Esophagus muscularis mucosa (tissue), 4 donors: ENCODE results near the genes MITF and GPR27.

GRCh38 chr3:69256019-69256416 lies 129.9 kb downstream of the FRMD4B start:
- PRO-cap, result no peak
- RAMPAGE, long total RNA, 4 experiments, result no peak in any of the 4 experiments

DNA sequence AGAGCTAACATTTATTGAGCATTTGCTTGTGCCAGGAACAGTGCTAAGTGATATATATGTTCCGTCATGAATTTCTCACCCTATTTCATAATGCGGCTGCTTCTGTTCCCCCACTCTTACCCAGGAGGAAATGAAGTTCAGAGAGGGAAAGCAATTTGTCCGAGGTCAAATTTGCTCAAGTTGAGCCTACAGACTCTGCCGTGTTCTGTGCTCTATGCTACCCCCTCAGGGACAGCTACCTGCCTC lies 5.5 kb downstream of the FRMD4B start:
- PRO-cap, result no peak
- RAMPAGE, long total RNA, 4 experiments, result no peak in any of the 4 experiments

DNA sequence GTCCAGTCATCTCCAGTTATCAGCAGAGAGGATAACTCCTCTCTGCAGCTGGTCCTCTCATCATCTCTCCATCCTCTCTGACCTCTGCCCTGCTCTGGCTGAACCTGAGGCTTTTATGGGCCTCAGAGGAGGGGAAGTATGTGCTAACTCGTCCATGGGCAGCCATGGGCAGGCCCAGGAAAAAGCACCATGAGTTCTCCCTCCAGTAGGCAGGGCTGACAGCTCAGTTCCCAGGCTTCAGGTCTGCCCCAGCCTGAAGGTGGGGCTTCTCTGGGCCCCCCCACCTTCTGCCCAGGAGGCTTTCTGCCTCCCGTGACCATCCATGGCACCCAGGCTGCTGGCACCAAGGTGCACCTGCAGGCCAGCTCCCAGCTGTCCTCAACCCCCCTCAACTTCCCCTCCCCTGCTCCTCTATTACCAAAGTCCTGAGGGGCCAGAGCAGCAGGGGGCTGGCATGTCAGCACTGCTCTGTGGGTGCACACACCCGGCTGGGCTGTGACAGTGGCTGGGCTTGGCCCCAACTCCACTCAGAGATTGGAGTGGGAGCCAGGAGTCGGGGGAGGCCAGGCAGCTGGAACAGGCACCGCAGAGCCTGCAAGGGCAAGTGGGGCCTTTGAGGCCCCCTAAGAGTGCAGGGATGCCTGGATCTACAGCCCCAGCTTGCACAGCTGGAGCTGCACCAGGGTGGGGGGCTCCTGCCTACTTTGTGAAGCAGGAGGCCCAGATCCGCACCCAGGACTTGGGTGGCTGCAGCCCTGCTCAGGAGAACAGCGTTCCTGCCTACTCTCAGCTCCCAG lies 99.0 kb upstream of the FRMD4B start:
- PRO-cap, result no peak
- RAMPAGE, long total RNA, 4 experiments, result no peak in any of the 4 experiments

- PRO-cap, result bidirectional peak, plus-strand start at chr3:69739482, minus-strand start at chr3:69739254; unidirectional peak, plus-strand start at chr3:69739722
- RAMPAGE, long total RNA, 4 experiments, result start-site peak on the plus strand in 4 of 4 experiments, at chr3:69739456-69739495 at its widest, 576 to 4,138 reads per replicate
Observed at GRCh38 chr3:69739409-69740121, at the start of gene MITF. Gene MITF, plus strand, starts transcription at chr3:69739464.

DNA sequence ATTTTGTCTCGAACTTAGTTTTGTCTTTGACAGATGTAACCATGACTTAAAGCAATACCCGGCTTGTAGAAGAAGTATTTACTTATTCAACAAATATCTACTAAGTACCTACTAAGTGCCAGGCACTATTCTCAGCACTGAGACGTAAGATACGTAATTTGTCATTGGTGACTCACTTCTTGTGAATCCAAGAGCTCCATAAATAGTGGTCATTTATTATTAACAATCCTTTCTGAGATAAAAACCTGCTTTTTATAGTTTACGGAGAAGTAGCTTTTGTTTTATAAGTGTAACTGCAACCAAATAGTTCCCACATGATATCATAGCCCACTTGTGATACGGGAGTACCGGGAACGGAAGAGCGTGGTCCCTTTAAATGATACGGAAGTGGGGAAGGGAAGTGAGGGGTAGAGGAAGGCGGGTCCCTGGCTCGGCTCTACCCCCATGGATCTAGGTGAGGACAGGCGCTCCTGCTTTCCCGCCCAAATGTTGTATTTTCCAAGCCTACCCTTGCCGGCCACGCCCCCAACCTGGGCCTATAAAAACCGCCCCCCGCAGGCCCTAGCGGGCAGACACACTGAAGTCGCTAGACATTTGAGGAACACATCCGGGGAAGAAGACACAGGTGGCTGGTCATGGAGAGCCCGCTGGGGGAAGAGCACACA lies 260.0 kb downstream of the MITF start:
- PRO-cap, result no peak
- RAMPAGE, long total RNA, 4 experiments, result no peak in any of the 4 experiments

- PRO-cap, result no peak
- RAMPAGE, long total RNA, 4 experiments, result no peak in any of the 4 experiments
Observed at GRCh38 chr3:70956061-70956541, 627.4 kb downstream of the FOXP1 start.

- PRO-cap, result bidirectional peak, plus-strand start at chr3:70983051, minus-strand start at chr3:70982812
- RAMPAGE, long total RNA, 4 experiments, result no peak in any of the 4 experiments
Observed at GRCh38 chr3:70982357-70983423, 600.8 kb downstream of the FOXP1 start.

DNA sequence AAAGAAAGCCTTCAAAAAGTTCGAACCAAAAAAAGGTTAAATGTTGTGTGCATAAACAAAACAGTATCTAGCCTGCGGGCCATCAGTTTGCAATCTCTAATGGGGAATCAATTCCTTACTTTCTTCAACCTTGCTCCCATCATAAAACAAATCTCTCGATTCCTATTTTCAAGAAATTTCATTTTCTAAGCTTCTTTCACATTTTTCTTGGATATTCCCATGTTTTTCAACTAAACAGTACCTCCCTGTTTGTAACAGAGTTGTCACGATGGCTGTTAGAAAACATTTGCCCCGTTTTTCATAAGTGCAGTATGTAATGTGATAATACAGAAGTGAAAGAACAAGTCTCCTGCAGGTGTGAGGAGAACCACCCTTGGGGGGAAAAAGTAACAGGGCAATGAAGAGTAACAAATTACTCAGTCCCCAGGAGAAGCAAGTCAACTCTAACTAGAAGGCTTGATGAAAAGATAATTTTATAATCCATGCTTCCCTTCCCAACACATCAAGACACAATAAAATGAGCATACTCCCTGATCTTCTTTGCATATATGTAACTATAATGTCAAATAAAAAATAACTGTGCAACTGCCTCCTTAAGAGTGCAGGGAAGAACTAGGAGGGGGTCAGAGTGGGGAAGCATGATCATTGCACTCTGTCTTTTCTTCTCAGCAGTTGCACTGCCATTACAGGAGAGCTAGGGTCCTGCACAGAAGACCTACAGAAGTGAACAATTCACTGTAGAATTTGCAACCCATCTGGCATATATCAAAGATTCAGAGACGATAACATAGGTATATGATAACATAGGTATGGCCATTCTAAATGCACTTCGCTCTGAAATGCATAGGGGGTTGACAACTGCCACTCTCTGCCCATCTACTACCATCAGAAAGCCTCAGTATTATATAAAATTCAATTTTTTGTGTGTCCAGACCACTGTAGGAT lies 493.2 kb downstream of the FOXP1 start:
- PRO-cap, result no peak
- RAMPAGE, long total RNA, 4 experiments, result no peak in any of the 4 experiments

DNA sequence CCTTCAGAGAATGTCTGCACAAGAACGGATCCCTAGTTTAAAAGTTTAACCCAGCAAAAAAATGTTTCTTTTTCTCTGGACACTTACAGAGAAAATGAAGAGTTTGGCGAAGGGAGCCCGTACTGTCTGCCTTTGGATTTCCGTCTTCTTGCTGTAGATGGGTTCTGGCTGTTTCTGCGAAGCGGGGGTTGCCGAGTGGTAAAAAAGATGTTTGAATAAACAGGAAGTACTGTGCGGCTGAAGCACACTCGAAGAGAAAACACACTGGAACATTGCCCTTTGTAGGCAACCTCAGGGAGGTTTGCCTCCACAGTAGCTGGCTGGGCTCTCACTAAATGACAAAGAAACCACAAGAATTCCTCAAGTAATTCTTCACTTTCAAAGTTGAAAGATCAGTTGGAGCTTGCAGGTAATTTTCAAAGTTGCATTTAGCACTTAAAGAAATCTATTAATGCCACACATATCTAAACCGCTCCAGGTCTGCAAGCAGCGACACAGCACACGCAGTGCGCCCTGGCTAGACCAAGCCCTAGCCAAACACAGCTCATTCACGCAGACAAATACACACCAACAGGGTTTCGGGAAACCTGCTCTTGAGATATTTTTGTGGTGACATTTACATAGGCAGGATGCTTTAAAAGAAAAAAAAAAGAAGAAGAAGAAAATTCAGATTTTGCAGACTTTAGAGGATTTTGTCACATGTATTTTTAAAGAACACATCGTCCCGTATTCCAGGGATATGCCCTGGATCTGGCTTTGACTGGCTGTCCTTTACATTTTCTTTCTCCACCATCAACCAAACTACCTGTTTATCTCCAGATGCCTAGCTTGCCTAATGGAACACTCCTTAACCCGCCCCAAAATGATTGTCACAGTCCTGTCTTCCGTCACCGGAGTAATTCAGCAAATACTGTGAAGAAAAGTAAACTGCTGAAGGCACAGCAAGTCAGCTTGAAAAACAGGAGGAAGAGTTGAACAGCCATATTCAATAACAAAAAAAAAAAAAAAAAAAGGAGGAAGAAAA lies 452.8 kb downstream of the FOXP1 start:
- PRO-cap, result bidirectional peak, plus-strand start at position 282 of the sequence, minus-strand start at position 176 of the sequence; bidirectional peak, plus-strand start at position 547 of the sequence, minus-strand start at position 531 of the sequence
- RAMPAGE, long total RNA, 4 experiments, result start-site peak on the minus strand in 3 of 4 experiments, centred at positions 164 to 530 of the sequence, 27 to 467 reads per replicate

- PRO-cap, result no peak
- RAMPAGE, long total RNA, 4 experiments, result no peak in any of the 4 experiments
Observed at GRCh38 chr3:71221410-71221967, 362.0 kb downstream of the FOXP1 start.

GRCh38 chr3:71245852-71246580 lies 337.5 kb downstream of the FOXP1 start:
- PRO-cap, result no peak
- RAMPAGE, long total RNA, 4 experiments, result no peak in any of the 4 experiments

DNA sequence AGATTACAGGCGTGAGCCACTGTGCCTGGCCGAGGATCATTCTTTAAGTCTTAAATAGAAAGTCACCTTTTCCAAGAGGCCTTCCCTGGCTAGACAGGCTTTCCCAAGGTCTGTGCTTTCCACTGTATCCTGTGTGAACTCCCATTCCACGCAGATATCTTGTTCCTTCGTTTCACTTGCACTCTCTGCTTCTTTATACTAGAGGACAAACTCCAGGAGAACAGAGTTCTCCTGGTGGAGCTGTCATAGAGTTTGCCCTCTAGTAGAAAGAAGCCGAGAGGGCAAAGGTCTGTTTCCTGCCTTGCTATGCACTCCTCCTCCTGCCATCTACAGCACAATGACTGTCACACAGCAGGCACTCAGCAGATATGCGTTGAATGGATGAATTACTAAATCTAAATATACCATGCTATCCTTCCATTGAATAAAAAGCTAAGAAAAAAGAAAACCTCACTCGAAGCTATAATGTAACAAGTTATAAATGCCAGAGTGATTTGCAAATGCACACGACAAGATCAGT lies 211.2 kb downstream of the FOXP1 start:
- PRO-cap, result no peak
- RAMPAGE, long total RNA, 4 experiments, result no peak in any of the 4 experiments

DNA sequence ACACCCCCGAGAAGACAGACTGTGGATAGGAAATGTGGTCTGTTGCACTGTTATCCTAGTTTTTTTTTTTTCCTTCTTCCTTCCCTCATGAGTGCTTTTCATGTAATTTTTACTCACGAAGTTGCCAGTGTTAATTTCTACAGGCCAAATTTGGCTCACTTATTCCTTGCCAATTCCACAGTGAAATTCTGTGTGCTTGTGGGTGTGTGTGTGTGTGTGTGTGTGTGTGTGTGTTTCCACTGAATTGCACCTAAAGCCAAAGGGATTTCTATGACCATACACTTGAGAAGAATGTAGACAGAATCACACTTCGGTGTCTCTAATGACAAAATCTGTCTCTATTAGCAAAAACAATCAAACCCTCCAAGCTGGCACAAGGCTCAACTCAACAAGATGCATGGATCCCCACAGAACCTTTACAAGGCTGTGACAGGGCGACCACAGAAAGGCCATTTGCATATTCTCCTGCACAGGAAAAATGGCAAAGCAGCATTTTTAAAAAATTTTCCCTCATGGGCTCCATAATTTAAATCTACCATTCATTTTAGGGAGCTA lies 165.5 kb downstream of the FOXP1 start:
- PRO-cap, result no peak
- RAMPAGE, long total RNA, 4 experiments, result no peak in any of the 4 experiments

GRCh38 chr3:71447756-71448163 lies 135.8 kb downstream of the FOXP1 start:
- PRO-cap, result no peak
- RAMPAGE, long total RNA, 4 experiments, result no peak in any of the 4 experiments

- PRO-cap, result bidirectional peak, plus-strand start at chr3:71580226, minus-strand start at chr3:71580113
- RAMPAGE, long total RNA, 4 experiments, result no peak in any of the 4 experiments
Observed at GRCh38 chr3:71579836-71580459, 3.6 kb downstream of the FOXP1 start.

DNA sequence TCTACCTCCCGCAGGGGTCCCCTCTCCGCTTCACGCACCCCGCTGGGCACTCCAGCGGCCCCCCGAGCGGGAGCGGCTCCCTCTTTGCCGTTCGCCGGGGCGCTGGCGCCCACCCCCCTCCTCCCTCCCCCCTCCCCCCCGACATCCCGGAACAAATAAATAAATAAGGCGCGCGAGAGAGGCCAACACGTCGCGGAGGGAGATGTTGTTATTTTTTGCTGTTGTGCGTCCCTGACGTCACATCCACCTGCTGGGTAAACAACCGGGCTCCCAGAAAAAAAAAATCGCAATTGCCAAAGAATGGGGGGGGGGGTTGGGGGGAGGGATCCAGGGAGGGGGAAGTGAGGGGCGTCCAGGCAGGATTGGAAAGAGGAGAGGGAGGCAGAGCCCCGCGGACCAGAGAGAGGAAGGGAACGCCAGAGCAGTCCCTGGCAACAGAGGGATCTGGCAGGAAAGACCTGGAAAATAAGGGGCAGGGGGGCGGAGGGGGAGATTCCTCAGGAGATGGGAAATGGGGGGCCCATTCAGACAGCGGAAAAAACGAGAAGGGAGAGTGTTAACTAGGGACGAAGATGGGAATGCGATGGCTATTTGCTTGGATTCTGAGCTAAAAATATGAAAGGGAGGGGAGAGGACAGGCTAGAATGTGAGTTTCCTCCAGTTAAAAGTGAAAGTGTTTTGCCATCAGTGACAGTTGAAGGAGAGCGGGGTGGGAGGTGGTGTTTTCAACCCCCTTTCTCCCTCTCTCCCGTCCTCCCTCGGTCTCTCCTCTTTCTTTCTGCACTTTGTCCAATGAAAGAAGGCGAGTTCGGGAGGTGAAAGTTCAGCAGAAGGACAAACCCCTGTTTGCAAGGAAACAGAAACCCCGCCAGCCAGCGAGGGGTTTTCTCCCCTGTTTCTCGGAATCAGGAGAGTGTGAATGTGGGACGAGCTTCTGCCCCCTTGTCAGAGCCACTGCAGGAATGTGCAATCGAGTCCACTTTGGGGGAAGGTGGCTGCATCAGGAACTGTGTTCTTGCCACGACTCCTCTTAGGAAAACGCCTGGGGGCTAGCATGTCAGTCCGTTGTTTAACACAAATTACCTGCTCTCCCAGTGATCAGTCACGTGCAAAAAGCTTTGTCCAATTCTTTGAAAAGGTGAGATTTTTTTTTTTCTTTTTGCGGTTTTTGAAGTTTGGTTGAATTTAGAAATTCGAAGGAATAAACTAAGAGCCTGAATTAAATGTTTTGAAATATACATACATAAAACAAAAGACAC lies 773 bp upstream of the FOXP1 start:
- PRO-cap, result bidirectional peak, plus-strand start at position 384 of the sequence, minus-strand start at position 113 of the sequence; bidirectional peak, plus-strand start at position 690 of the sequence, minus-strand start at position 436 of the sequence; bidirectional peak, plus-strand start at position 805 of the sequence, minus-strand start at position 747 of the sequence
- RAMPAGE, long total RNA, 4 experiments, result no peak in any of the 4 experiments

DNA sequence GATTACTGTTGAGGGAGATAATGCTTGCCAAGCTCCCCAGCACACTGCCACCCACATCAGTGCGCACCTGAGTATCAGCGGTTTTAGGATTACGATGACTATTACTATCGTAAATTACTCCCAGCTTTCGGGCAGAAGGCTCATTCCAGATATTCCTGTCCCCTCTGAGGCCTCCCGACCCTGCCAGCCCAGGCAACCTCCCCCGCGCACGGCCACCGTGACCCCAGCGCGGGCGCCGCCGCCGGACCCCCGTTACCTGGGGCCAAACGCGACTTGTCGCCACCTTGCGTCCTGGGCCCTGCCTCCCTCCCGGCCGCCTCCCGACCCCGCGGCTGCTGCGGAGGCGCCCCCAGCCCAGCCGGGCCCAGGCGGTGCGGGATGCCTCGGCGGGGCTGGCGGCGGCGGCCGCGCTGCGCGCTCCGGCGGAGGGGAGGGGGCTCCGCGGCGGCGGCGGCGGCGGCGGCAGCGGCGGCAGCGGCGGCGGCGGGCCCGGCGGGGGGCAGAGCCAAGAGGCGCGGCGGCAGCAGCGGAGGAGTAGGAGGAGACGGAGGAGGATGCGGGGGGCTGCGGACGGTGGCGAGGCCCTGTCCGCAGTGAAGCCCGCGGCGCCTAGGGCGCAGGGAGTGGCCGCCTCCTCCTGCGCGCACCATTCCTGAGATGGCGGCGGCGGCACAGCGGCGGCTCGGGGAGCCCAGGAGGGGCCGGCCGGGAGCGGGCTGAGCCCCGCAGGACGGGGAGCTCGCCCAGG lies at the start of gene GPR27:
TSS of gene GPR27 (plus strand) at position 649 of the 748 bp plus-strand sequence.
- PRO-cap, result no peak
- RAMPAGE, long total RNA, 4 experiments, result no peak in any of the 4 experiments

GRCh38 chr3:72164544-72164889 lies 379.6 kb upstream of the PROK2 start:
- PRO-cap, result no peak
- RAMPAGE, long total RNA, 4 experiments, result no peak in any of the 4 experiments

- PRO-cap, result no peak
- RAMPAGE, long total RNA, 4 experiments, result no peak in any of the 4 experiments
Observed at GRCh38 chr3:72274553-72275024, 489.6 kb upstream of the PROK2 start.

DNA sequence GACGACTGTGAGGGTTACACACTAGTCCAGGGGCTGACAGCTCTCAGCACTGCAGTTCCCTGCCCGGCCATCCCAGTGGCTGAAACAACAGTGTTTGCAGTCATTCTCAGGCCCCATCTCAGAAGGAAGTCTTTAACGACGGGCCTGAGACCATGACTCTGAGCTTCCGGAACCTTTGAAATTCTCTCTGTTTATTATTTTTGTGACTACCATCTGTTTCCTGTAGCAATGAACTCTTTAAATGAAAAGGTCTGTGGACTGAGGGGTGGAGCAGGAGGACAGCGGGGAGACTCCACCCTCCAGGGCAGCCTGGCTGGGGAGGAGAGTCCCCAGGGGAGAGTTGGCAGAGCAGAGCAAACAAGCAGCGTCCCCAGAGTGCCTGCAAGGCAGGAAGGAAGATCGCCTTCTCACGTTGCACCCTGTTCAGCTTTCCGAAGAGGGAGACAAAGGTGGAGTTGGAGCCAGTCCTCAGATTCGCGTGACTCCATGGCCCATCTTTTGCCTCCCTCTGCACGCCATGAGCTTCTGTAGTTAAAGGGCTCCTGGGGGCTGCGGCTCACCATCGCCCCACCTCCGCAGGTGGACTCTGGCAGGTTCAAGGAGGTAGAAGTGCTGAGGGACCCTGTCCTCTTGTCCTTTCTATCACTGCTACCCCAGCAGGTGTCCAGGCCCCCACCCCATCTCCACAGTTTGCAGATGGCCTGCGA lies 525.7 kb upstream of the PROK2 start:
- PRO-cap, result no peak
- RAMPAGE, long total RNA, 4 experiments, result no peak in any of the 4 experiments